ENCODE measurements around a stretch of chr2.

GRCh38 chr2:20033490-20033945 is 17.9 kb downstream of the LAPTM4A start:
- PRO-cap, 7 experiments, result no peak in any of the 7 experiments
- RAMPAGE, long total RNA, 2 experiments, result no peak in any of the 2 experiments

- PRO-cap, 7 experiments, result no peak in any of the 7 experiments
- RAMPAGE, long total RNA, 2 experiments, result no peak in any of the 2 experiments
These were observed 9.5 kb downstream of the LAPTM4A start for GRCh38 chr2:20041910-20042369.

DNA sequence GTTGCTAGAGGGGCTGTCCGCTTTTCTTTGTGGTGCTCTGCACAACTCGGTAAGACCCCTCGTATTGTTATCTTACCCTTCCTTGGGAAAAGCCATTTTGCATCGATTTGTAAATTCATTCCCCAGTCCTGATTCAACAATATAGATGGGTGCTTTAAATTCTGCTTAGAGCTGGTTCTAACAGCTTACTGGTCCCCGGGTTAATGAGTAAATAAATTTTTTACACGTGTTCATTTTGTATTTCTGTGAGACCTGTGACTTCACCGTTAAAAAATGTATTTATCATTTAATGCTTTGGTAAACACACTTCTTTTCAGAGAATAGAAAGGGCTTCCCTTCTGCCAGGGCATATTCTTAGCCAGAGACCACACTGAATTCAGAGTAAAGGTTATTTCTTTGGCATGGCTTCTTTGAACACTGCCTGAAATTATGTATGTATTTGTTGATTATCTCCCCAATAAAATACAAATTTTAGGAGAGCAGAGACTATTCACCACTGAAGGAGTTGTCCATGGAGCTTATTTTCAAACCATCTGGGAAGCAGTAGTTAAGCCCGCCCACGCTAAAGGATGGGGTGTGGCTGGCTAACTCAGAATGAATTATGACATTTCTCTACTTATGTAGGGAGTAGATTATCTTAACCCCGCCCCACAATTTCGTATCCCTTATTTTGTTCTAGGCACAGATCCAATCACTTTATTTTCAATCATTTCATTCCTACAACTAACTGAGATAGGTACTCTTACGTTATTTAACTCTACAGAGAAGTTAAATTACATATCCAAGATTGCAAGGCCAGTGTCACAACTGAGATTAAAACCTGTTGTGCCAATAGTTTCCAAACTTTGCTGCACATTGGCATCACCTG is 1.3 kb upstream of the LAPTM4A start:
- PRO-cap, 7 experiments, result peak in 5 of 7 experiments; most common plus-strand start position 316 of the sequence (in 3); most common minus-strand start position 205 of the sequence (in 5)
- RAMPAGE, long total RNA, 2 experiments, result no peak in any of the 2 experiments

DNA sequence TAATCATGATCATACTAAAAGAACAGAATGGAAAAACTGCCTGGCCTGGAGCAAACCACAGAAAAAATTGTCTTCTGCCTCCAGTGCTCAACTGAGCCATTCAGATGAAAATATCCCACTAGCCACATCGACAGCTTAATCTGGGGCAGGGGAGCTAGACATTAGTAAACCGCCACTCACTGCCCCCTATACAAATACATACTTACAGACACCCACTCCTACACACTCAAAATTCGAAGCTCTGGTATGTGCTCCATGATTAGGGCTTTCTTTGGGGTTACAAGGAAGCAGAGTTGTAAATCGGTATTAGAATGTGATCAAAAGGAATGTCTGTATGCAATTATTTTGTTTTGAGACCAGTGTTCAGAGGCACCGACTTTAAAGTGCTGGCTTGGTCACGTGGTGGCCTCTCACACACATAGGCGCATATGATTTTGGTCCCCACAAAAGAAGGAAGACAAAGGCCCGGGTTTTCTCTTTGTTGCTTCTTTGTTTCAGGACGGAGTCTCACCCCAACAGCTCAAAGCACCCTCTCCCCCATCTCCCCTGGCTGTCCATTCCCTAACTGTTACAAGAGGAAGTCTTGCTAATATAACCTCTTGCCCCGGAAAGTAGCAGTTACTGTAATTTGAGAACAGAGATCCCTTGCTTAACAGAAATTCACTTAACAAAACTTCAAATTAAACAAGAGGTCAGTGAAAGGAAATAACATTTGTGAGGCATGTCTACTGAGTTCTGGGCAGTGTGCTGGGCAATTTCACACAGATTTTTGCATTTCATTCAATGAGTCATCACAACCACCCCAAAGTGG is 76.1 kb downstream of the SDC1 start:
- PRO-cap, 7 experiments, result no peak in any of the 7 experiments
- RAMPAGE, long total RNA, 2 experiments, result no peak in any of the 2 experiments

GRCh38 chr2:20151037-20151657 is 73.8 kb downstream of the SDC1 start:
- PRO-cap, 7 experiments, result no peak in any of the 7 experiments
- RAMPAGE, long total RNA, 2 experiments, result no peak in any of the 2 experiments

GRCh38 chr2:20197407-20197892 is 27.5 kb downstream of the SDC1 start:
- PRO-cap, 7 experiments, result no peak in any of the 7 experiments
- RAMPAGE, long total RNA, 2 experiments, result no peak in any of the 2 experiments

DNA sequence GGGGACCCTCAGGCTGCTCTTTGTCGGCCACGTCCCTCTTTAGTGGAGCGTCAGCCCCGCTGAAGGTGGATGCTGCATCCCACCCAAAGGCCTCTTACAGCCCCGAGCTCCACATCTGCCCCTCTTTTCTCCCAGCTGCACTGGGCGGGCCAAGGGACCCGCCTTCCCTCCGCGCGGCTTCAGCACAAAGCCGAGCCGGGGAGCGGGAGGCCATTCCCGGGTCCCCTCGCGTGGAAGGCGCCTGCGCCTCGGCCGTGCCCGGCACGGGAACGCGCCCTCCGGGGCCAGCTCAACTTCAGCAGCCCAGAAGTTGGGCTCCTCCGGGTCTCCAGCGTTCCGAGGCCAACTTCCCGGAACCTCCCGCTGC is 1.1 kb downstream of the SDC1 start:
- PRO-cap, 7 experiments, result peak in 7 of 7 experiments; most common plus-strand start position 213 of the sequence (in 7); most common minus-strand start position 186 of the sequence (in 1)
- RAMPAGE, long total RNA, 2 experiments, result no peak in any of the 2 experiments

DNA sequence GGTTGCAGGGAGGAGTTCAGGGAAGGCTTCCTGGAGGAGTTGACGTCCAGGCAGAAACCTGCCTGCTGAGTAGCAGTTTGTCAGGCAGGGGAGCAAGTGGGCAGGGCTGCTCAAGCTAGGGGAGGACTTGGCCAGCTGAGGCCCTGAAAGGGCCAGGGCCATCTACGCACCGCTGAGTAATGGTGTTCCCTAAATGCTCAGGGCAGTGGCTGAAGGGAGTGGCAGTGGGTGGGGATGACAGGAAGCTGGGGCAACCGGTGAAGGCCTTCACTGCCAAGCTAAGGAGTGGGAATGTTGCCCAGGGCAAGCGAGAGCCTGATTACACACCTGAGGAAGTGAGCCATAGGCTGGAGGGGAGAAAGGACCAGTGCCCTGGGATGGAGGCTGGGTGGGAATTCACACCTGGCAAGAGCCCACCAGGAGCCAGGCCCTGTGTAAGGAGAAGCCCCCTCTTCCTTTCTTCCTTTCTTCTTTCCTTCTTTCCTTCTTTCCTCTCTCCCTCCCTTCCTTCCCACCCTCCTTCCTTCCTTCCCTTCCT is 11.1 kb upstream of the SDC1 start:
- PRO-cap, 7 experiments, result no peak in any of the 7 experiments
- RAMPAGE, long total RNA, 2 experiments, result no peak in any of the 2 experiments

DNA sequence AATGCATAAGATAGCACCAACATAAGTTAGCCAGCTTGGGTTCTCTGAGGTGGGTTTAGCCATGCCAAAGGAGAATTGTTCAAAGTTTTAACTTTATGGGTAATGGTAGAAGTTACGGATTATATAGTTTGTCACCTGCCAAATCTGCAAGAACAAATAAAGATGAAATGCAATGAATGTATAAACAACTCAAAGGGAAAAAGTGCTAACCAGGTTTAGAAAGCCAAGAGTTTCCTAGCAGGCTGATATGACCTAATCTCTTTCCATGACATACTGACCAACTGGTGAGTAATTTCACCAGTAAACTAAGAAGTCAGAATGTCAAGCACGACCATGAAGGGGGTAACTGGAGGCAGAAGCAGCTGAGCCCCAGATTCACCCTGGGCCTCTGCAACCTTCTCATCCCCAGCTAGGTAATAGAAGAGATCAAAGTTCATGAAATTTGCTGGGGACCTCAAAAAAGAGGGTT is 10.1 kb downstream of the RHOB start:
- PRO-cap, 7 experiments, result no peak in any of the 7 experiments
- RAMPAGE, long total RNA, 2 experiments, result no peak in any of the 2 experiments

GRCh38 chr2:20565595-20566090 is 85.3 kb downstream of the HS1BP3 start:
- PRO-cap, 7 experiments, result no peak in any of the 7 experiments
- RAMPAGE, long total RNA, 2 experiments, result no peak in any of the 2 experiments

DNA sequence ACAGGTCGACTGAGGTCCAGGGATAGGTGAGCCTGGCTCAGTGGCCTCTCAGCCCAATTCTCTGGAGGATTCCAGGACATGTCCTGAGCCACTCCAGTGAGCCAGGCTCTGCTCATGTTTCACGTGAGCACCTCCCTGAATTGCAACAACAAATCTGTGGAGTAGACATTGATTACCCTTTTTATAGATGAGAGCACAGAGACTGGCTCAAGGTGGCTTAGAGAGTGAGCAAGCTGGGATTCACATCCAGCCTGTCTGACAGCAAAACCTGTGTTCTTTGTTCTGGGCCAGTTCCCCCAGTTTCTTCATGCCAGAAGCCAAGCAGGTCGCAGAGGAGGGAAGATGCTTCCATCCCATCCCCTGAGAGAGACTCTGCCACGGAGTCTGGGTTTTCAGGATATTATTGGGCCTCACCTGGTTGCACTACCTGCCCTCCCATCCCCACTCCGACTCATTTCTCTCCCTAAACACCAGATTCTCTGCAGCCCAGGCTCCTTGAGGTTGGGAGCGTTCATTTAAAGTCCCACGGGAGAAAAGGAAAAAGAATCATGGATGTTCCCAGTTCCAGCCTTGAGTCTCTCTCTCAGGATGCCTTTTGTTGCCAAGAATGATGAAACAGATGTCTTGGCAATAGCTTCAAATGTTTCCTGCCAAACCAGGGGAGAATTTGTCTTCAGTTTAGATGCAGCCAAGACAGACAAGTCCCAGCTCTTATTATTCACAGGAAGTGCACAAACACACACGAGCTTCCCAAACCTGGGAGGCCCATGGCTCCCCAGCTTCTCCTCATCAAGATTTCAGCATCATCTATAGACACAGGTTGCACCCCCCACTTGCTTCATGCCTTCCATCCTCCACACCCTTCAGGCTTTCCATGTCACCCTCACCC is 46.2 kb downstream of the HS1BP3 start:
- PRO-cap, 7 experiments, result peak in 7 of 7 experiments; most common plus-strand start position 714 of the sequence (in 5); most common minus-strand start position 585 of the sequence (in 3)
- RAMPAGE, long total RNA, 2 experiments, result no peak in any of the 2 experiments

DNA sequence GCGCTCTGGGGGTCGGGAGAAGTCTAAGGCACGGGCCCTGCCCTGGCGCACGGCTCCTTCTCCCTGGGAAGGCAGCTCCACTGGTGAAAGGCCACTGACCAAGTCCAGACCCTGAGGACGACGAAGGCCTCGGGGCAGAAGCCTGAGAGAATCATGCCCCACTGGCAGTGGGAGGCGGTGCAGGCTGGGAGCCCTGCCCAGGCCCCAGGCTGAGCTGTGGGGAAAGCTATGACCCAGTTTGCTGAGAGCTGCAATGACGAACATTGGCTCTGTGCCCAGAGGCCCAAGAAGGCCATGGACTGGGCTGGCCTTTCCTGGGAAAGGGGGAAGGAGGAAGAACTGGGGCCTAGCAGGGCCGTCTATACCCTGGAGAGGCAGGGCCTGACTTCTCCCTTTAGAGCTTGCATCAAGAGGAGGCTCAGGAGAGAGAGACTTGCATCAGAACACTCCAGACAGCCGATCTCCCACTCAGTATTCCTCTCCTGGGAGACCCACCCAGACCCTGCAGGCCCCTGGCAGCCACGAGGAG is 32.9 kb downstream of the HS1BP3 start:
- PRO-cap, 7 experiments, result peak in 7 of 7 experiments; most common plus-strand start position 424 of the sequence (in 4); most common minus-strand start position 118 of the sequence (in 5)
- RAMPAGE, long total RNA, 2 experiments, result no peak in any of the 2 experiments

- PRO-cap, 7 experiments, result no peak in any of the 7 experiments
- RAMPAGE, long total RNA, 2 experiments, result no peak in any of the 2 experiments
These were observed 17.0 kb downstream of the HS1BP3 start for GRCh38 chr2:20633767-20634451.

GRCh38 chr2:20648221-20648593 is 2.7 kb downstream of the HS1BP3 start:
- PRO-cap, 7 experiments, result no peak in any of the 7 experiments
- RAMPAGE, long total RNA, 2 experiments, result no peak in any of the 2 experiments

DNA sequence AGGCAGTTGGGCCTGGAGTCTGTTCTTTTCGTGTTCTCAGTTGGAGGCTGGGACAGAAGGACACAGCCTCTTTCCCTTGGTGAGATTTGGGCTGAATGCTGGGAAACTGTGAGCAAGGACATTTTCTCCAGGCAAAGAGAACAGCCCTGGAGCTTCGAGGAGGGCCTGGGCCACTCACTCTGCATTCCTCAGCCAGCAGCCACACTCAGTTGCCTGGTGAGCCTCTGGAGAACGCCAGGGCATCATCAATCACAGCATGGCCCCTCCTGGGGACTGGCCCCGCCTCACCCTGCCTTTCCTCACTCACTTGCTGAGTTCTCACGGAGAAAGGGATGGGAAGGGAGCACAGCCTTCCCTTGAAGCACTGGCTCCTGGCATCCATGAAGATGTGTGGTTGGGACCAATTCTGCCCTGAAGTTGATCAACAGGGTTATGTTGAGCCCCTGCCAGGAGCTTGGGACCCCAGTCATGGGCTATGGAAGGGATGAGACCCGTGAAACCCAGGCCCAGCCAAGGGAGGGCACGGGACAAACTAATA is 54.9 kb downstream of the APOB start:
- PRO-cap, 7 experiments, result no peak in any of the 7 experiments
- RAMPAGE, long total RNA, 2 experiments, result no peak in any of the 2 experiments

- PRO-cap, 7 experiments, result no peak in any of the 7 experiments
- RAMPAGE, long total RNA, 2 experiments, result no peak in any of the 2 experiments
These were observed 33.0 kb downstream of the APOB start for GRCh38 chr2:21010774-21011415.

- PRO-cap, 7 experiments, result no peak in any of the 7 experiments
- RAMPAGE, long total RNA, 2 experiments, result no peak in any of the 2 experiments
These were observed 6.1 kb downstream of the APOB start for GRCh38 chr2:21037675-21038348.

GRCh38 chr2:21039916-21040308 is 4.0 kb downstream of the APOB start:
- PRO-cap, 7 experiments, result no peak in any of the 7 experiments
- RAMPAGE, long total RNA, 2 experiments, result no peak in any of the 2 experiments

GRCh38 chr2:21330695-21331540 is 207.2 kb downstream of the TDRD15 start:
- PRO-cap, 7 experiments, result no peak in any of the 7 experiments
- RAMPAGE, long total RNA, 2 experiments, result no peak in any of the 2 experiments

GRCh38 chr2:21422221-21422788 is 298.5 kb downstream of the TDRD15 start:
- PRO-cap, 7 experiments, result no peak in any of the 7 experiments
- RAMPAGE, long total RNA, 2 experiments, result no peak in any of the 2 experiments

Data from ovary (tissue), 7 donors.